SJSA1 (cell line): ENCODE results near the gene TRMT61B.

DNA sequence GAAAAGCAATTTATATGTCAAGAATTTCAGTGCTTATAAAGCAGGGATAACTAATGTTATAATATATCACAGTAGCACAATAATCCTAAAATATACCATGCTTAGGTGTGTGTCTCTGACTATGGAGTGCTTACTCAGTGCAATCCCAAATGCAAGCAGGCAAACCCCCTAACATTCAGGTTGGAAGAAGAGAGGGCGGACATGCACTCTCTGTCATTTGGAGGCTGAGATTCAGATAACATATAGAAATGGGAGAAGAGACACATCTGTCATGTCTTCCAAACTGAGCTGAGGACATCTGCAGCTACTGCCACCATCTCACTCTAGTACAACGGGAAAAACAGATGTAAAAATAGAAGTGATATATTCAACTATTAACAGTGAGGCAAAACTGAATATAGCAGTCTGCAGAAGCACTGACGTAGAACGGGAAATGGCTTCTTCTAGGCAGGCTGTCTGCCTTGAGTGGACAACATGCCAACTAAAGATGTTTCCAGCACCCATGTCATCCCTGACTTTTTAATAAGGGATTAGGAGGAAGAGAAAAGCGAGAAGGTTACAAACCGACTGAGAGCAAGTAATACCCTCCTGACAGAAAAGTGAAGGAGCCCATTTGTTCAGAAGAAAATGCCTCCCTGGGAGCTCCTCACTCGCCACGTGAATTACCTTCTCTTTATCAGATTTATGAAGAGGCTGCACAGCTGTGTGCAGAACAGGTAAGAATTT is 51.6 kb downstream of the MRPL33 start:
- RAMPAGE, long total RNA, result no peak

GRCh38 chr2:27887844-27888180 is 2.4 kb downstream of the RBKS start:
- RAMPAGE, long total RNA, result no peak

DNA sequence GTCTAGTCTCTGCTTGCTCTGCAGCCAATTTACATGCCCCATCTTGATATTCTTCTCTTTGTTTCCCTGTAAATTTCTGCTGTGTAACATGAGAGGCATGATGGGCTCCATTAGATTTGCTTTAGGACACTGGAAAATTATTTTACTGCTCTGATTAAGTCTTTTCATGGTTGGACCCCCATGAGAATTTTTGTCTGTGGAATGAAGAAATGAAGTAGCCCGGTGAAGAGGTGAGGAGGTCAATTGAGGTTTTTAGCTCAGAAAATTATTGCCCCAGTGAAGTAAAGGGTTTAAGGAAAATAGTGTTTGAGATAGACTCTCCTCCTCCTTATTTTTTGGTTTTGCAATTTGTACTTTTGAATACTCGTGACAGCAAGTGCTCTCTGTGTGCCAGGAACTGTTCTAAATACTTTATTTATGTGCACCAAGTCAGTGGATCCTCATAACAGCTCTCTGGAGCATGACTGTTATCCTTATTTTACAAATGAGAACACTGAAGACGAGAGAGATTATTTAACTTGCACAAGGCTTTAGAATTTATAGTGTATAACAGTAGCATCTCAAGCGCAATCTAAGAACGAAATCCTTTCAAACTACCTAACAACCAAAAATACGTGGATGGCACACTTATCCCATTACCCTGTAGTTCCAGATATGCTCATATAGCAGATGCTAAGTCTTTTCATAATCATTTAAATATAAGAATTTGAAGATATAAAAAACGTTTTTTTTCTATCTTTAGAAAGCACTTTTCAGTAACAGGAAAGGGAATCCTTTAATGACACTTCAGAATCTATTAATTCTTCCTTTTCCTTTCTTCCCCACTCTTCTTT is 24.6 kb downstream of the BABAM2 start:
- RAMPAGE, long total RNA, result no peak

DNA sequence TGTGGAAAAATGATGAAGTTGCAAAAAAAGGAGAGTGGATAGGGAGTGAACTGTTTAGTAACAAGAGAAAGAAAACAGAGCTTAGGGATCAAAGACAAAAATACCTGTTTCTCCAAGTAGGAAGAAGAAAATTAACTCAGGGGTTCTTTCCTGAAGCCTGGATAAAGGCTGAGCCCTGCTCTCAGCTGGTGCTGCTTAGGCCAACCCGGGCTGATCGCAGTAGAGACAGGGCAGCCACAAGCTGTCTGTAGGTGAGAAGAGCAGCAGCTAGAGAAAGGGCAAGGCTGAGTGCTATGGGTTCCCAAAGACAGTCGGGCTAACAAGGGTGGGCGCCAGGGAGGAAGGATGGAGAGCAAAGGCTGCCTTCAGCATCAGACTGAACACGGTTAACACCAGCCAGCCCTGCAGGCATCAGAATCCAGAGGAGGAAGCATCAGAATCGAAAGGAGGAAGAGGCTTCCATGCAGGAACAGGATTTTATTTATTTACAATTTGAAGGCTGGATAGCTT is 167.6 kb upstream of the FOSL2 start:
- RAMPAGE, long total RNA, result no peak

DNA sequence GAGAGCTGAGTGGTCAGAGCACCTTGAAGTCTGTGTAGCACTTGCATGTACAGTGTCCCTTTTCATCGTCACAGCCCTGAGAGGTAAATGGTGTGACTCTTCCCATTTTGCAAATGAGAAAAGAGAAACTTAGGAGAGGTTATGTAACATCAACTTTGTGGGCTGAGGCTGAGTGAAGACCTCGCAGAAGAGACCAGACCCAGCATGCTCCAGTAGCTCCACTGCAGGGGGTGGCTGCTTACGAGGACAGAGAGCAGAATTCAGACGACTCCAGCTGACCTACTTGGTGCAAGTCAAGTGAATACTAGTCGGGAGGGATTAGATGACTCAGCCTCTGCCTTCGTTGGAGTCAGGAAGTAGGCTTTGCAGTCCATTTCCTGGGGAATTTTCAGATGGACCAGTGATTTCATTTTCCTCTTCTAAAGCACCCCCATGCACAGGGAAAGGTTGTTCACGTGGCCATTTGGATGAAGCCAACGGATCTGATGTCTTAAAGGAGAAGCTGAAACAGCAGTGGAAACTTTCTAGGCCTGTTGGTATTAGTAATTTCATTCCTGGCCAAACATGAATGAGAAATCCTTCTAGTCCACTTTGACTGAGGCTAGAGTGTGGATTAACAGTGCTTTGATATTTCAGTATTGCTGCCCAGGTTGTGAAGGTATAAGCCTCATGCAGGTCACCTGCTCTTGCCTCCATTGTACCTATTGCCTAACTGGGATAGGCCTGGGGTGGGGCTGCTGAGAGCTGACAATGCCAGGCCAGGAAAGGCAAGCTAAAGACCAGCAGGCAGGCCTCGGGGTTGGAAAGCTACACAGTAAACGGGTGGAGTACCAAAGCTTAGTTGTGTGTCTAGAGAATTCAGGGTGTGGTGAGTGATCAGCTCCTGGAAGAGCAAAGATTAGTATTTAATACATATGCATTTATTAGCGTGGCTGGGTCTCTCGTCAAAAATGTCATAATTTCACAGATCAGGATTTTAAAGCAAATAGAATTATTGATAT is 117.6 kb upstream of the FOSL2 start:
- RAMPAGE, long total RNA, result no peak

DNA sequence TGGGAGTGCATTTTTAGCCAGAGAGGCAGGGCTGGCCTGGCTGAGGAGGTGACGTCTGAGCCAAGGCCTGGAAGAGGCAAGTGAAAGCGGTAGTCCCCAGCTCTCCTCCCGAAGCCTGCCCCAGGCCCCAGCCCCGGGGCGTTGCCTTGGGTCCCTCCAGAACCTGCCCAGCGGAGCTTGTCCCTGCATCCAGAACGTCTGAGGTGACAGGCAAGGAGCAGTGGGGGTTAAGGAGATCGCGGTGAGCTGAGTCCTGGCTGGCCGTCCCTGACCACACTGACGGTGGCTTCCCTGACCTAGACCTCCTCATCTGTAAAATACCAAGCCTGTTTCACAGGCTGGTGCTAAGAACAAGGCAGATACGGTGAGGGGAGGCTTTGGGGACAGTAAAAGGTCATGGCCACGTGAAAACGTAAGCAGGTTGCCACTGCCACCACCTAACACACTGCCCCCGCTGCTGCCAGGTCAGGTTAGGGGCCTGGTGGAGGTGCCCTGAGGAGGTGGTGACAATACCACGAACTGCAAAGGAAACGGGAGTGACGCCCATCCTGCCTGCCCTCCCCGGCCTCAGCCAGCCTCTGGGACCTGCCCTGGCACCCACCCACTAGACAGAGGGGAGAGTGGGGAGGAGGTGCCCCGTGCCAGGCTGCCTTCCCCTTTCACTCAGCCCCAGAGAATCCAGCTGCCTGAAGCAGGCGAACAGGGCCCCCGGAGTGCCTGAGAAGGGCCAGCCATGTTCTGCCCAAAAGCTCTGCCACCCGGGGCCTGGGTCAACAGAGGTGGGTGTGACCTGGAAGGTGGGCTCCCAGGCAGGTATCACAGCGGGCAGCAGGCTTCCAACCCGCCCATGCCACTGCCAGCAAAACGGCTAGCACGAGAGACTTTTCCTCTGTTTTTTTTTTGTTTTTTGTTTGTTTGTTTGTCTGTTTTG is 44.7 kb upstream of the FOSL2 start:
- RAMPAGE, long total RNA, result no peak

DNA sequence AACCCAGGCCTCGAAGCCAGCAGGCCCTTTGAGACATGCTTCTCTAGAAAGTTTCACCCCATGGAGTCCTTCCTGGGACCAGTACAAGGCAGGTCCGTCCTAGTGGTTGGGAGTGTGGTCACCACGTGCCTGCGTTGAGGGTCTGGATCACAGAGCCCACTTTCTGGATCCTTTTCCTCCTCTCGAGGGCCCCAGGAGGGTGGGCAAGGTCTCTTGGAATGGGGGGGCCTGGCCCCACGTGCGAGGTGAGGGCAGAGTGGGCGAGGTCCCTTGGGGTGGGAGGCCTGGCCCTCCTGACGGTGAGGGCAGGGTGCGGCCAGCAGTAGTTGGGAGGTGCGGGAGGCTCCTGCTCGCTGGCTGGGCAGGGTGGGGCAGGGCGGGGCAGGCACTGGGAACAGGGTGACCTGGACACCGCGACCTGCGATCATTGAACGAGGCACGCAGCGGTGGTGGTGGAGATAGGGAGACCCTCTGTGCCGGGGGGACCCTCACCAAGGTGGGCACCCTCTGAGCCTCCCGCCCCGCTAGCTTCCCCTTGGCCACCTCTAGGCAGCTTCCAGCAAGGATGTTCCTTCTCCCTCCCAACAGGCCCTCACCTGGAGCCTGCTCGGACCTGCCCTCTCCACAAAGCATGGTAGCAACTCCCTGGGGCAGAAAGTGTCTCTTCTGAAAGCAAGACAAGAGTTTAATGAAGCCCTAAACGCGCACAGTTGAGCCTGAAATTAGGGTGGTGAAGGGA is 15.5 kb upstream of the FOSL2 start:
- RAMPAGE, long total RNA, result no peak

GRCh38 chr2:28422019-28422389 is 29.3 kb downstream of the FOSL2 start:
- RAMPAGE, long total RNA, result no peak

DNA sequence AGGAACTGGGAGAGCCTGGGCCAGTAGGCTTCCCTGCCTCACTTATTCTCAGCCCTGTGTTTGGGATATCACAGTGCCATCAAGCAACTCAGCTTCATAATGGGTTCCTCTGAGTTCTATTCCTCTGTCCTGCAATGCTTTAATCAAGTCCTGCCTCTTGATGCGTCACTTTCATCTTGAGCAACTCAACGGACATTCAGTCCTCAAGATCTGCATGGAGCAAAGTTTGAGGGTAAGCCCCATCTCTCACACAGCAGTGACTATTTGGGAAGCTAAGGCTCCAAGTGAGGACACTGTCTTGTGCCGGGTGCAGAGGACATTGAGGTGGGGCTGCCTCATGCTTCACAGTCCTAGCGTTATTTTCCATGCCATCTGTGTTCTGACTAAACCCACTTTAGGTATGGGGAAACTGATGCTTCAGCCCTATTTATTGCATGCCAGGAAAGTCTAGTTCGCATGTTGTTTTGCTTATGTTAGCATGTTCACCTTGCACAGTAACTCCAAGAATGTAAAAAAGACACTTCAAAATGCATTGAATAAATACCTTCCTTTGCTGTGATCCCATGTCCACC is 50.8 kb upstream of the PLB1 start:
- RAMPAGE, long total RNA, result no peak

DNA sequence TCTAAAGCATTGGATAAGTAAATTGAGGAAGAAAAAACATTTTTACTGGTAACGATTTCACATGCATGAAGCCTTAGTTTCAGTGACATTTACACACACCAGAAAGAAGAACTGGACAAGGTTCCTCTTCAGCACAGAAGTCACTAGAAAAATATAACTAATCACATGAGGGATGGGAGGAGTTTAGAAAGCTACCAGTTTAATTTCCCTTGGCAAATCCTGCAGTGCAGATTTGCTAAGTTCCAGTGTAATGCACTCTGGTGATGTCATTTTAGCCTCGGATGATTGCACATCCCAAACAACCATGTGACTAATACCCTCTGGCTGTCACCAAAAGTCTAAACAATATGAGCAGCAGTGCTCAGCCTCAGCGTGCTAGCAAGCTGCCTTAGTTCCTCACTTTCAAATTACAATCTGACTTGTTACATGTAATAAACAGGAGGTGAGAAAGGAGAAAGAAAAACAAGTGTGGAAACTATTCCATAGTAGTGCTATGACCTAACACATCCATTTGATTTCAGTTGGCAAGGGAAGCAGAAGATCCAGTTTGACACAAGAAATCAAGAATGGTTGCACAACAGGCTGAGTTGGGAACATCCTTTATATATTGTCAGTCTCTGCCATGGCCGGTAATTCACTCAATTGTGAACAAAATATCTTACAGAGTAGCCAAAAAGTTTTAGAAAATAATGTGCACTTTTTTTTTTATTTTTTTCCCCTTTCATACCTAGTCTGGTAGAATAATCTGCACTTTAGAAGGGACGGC is 35.2 kb upstream of the PPP1CB start:
- RAMPAGE, long total RNA, result no peak

DNA sequence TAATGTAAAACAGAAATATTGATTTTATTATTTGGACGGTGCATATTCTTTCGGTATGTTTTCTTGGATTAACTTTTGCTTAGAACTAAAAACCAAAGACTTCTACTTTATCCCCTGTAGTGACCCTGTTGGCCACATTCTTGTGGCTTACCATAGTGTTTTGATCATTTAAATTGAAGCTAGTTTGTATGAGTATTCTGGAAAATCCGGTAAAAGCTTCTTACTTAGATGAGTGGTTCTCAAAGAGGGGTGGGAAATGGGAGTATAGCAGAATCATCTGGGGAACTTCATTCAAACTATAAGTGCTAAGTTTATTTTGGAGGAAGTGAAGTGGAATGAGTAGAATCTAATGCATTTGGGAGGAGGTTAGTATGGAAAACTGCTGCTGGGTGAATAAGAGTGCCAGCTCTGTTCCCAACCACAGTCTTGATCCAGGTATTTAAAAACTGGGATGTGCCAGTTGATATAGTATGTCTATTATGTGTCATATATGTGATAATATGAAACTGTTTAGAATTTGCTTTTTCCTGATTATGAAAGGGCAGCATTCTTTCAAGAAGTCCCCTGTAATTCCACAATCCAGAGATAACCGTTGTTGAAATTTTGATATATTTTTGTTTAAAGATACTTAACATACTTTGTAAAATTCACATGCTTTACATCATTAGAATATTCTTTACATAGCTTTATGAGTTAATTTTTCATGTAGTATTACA is 3.9 kb downstream of the PPP1CB start:
- RAMPAGE, long total RNA, result no peak

DNA sequence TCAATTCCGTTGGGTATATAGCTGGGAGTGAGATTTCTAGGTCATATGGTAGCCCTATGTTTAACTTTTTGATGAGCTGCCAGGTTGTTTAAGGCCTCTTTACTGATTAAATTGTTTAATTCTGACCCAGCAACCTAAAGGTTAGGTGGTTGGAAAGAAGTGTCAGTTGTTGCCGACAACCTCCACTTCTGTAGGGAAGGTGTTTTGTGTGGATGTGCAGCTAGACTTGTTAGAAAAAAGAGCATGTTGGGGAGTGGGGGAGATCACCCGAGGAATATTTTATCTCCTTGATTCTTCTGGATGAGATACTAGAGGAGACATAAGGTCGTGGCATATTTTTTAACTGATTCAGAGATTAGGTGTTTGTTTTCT is 5.7 kb downstream of the PPP1CB start:
- RAMPAGE, long total RNA, result no peak

- RAMPAGE, long total RNA, result start-site peak on the minus strand at chr2:28870269-28870312, 42 and 37 reads in 2 replicates
Observed at GRCh38 chr2:28870150-28871061, at the start of gene TRMT61B. TRMT61B (minus strand) TSS chr2:28870309.

DNA sequence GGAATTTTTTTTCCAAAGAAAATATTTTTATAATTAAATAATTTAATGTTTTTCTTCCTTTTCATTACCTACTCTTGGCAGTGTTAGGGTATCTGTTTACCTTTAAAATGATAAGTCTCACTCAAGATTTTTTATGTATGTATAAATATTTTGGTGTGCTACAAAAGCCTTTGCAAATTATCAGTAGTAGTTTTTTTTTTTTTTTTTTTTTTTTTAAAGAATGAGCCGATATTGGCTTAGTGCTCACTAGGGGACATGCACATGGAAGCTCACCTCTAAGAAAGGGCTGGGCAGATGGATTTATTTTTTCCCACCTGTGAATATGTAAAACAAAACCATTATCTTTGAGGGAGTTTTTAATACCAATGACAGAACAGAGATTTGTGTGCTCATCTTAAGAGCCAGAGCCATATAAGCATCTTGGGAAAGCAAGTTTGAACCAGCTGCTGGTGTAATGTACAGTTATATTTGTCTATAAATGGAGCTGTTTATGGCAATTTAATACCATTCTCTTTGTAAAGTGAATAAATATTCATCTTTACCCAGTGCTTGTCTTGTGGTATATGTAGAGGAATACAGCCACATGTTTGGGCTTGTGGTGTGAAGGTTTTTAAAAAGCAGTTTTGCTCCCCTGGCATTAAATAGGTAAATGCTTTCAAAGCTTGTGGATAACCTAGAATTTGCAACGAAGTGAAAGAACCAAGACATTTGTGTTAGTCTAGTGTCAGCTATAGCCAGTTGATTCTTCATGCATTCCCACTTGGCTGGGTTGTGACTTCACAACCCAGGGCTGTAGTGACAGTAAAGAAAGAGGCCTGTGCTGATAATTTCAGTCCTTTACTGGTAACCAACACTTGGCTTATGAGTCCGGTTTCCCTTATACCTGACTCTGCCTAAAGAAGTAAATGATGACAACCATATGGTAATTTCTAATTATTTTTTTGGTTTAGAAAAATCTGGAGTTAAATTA is 33.1 kb upstream of the TOGARAM2 start:
- RAMPAGE, long total RNA, result no peak

DNA sequence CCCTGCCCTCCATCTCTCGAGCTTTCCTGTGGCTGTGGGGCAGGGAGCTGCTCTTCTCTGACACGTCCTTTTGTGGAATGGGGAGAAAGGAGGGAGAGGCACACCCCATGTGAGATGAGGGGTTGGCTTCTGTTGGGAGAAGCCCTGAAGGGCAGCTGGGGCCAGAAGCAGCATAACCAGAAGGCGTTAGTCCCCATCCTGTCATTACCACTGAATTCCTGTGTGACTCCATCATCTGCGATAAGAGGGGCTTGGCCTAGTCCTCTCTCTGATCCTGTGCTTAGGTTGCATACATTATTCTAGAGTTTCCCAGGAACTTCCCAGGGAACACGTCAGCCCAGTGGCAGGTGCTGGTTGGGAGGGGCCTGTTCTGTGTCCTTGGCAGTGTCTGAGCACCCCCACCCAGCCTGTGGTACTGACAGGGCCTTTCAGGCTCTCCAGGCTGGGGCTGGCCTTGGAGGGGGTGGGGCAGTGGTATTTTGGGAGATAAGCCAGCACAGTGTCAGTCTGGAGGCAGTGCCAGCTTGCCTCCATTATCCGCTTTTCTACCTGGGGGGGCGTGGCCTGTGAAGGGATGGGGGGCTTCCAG is 4.5 kb upstream of the TOGARAM2 start:
- RAMPAGE, long total RNA, result no peak

GRCh38 chr2:29000512-29000802 is 19.4 kb downstream of the TOGARAM2 start:
- RAMPAGE, long total RNA, result no peak

DNA sequence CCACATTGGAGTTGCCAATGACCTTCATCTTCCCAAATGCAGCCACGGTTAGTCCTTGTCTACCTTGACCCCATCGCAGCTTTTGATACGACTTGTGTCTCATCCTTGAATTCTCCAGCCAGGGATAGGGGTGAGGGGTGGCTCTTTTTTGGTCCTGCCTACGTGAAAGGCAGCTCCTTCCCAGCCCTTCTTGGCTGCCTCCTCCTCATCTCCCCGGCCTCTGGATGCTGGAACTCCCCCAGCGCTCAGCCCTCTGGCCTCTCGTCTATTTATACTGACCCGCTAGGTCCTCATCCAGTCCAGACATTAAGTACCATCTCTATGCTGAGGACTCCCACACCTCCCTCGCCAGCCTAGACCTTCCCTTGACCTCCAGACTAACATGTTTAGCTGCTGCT is 34.5 kb downstream of the TOGARAM2 start:
- RAMPAGE, long total RNA, result no peak

DNA sequence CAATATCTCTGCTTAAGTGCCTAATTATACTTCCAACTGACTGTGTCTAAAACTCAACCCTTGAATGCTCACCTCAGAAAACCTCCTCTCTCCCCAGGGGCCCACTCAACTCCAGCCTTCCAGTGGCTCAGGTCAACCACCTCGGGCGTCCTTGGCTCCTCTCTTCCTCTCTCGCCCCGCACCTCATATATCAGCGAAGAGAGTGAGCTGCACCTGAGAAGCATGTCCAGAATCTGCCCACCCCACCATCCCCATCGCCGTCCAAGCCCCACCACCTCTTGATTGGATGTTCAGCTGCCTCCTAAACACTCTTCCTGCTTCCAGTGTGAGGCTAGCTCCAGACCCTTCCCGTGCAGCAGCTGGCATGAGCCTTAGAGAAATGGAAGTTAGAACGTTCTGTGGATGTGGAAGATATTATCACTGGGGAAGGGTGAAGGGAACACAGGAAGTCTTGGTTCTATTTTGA is 35.0 kb downstream of the TOGARAM2 start:
- RAMPAGE, long total RNA, result no peak

GRCh38 chr2:29064745-29065474 is 9.4 kb downstream of the PCARE start:
- RAMPAGE, long total RNA, result no peak

DNA sequence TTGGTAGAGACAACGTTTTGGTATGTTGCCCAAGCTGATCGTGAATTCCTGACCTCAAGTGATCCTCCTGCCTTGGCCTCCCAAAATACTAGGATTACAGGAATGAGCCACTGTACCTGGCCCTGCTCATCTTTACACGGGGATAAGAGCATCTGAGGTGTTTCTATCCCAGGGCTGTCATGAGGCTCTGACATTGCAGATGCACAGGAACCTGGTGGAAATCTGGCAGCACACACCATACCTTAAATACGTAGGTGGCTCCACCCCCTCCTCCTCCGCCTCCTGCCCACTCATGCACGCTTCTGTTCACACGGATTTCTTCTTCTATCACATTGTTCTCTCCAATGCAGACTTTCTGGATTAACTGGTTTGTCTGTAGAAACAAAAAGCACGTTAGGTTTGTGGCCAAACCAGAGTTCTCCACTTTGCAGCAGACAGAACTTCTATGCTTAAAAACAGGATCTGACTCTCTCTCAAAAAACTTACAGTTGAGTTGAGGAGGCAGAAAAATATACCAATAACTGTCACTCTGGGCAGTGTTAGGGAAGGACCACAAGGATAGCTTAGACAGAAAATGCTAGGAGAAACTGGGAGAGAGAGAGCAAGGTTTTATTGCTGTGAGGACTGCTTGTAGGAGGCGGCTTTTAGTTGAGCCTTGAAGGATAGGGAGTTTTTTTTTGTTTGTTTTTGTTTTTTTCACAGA is 118.3 kb downstream of the CLIP4 start:
- RAMPAGE, long total RNA, result no peak